Uterus (tissue), 7 donors: ENCODE measurements around a stretch of chr3.

- PRO-cap, 4 experiments, result peak in 3 of 4 experiments; most common plus-strand start chr3:12964484 (in 3)
- RAMPAGE, long total RNA, 2 experiments, result no peak in any of the 2 experiments
- RRBS, result no CpG with 5 or more reads among the region's 8 CpGs
Observed at GRCh38 chr3:12964124-12965125, 108.8 kb downstream of the IQSEC1 start.

- PRO-cap, 4 experiments, result no peak in any of the 4 experiments
- RAMPAGE, long total RNA, 2 experiments, result no peak in any of the 2 experiments
- RRBS, result no CpG with 5 or more reads among the region's 9 CpGs
Observed at GRCh38 chr3:12982569-12983322, 90.5 kb downstream of the IQSEC1 start.

DNA sequence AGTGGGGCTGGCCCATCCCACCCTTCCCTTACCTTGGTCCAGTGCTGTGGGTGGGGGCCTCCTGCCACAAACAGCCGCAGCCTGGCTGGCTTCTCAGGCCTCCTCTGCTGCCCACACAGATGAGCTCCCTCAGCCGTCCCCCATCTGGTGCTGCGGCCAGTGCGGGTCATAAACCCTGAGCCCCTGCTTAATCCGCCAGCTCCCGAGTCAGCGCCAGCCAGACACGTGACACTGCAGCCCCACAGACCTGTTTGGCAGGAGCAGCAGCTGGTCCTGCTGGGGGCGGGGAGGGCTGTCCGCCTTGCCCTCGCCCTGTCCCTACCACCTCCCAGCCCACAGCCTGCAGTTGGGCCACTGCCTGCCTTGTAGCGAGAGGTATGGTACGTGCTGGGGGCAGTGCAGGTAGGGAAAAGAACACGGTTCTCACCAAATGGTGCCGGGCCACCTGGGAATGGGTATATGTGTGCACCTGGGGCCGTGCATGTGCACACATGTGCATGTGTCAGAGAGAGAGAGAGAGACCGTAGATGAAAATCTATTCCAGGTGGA lies 86.2 kb downstream of the IQSEC1 start:
- PRO-cap, 4 experiments, result no peak in any of the 4 experiments
- RAMPAGE, long total RNA, 2 experiments, result no peak in any of the 2 experiments
- RRBS, result no CpG with 5 or more reads among the region's 17 CpGs

DNA sequence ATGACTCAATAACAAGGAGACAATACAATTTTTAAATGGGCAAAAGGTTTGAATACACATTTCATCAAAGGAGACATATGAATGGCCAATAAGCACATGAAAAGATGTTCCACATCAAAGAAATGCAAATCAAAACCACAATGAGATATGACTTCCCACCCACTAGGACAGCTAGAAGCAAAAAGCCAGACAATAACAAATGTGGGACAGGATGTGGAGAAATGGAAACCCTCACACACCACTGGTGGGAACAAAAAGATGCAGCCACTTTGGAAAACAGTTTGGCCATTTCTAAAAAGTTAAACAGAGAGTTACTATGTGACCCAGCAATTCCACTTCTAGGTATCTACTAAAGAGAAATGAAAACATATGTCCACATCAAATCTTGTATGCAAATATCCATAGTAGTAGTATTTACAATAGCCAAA lies 70.6 kb downstream of the IQSEC1 start:
- PRO-cap, 4 experiments, result no peak in any of the 4 experiments
- RAMPAGE, long total RNA, 2 experiments, result no peak in any of the 2 experiments

DNA sequence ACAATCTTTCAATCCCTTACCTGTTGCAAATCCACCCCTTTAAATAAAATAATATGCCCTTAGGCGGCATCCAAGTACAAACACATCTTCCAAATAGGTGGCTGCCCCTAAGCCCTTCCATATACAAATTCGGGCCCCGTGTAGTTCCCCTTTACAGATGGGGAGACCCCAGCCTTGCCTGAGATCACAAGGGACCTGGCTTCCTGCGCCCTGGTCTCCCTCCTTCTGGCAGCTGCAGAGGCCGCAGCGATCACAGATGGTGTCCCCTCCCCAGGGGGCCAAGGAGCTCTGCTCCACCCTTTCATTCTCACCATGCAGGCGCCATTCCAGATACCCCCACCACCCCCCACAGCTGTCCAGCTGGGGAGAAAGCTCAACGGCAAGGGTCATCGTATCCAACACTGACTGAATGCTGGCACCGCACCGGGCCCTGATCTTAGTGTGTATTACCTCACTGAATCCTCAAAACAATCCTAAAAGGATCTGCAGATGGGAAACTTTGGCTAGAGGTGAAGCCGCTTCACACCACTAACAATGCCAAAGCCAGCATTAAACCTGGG lies 52.1 kb downstream of the IQSEC1 start:
- PRO-cap, 4 experiments, result peak in 1 of 4 experiments; most common plus-strand start position 246 of the sequence (in 1); most common minus-strand start position 227 of the sequence (in 1)
- RAMPAGE, long total RNA, 2 experiments, result no peak in any of the 2 experiments
- RRBS, result no CpG with 5 or more reads among the region's 12 CpGs

DNA sequence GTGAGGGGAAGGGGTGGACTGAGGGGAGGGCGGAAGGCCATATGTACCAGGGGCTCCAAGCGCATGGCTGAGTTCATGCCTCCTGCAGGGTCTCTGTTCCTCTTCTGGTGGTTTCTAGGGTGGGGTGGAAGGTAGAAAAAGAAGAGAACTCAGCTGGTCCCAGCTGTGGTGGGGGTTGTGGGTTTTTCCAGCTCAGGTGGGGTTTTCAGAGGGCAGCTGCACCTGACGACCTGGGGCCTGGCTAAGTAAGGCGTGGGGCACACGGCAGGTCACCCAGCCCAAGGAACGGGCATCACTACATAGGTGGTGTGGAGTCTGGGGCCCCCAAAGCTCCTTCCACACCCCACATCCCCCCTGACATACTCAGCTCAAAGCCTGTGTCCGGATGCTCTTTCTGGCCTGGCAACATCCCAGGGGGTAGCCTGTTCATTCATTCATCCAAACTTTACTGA lies 10.8 kb upstream of the IQSEC1 start:
- PRO-cap, 4 experiments, result no peak in any of the 4 experiments
- RAMPAGE, long total RNA, 2 experiments, result no peak in any of the 2 experiments
- RRBS, result no CpG with 5 or more reads among the region's 7 CpGs

DNA sequence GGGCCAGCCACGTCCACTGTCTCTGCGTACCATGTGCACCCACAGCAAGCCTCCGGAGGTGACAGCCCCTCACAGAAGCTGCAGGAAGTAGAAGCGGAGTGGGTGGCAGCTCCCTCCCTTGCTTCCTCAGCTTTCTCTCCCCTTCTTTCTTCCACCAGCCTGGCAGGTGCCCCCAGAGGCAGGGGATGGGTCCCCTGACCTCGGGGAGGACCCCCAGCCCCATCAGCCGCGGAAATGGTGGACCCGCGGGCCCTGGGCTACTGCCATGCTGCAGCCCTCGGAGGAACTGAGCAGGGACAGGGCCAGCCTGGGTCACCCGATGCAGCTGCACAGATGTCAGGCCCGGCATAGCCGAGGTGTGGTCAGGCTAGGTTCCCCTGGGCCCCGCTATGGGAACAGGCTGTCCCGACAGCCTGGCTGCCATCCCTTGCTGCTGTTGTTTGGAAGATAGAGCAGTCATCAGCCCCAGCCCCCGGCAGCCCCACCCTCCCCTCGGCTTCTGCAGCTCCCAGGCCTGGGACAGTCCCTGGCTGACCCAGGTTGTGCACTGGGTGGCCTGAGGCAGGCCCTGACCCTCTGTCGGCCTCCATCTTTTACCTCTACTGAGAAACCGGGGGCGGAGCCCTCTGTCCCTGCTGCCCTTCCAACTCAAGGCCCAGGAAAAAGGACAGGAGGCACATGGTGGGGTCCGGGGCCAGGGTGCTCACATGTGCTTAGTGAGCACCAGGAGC lies 31.7 kb upstream of the FBLN2 start:
- PRO-cap, 4 experiments, result no peak in any of the 4 experiments
- RAMPAGE, long total RNA, 2 experiments, result no peak in any of the 2 experiments
- RRBS, result 90% methylated on average over 4 of the region's 21 CpGs

DNA sequence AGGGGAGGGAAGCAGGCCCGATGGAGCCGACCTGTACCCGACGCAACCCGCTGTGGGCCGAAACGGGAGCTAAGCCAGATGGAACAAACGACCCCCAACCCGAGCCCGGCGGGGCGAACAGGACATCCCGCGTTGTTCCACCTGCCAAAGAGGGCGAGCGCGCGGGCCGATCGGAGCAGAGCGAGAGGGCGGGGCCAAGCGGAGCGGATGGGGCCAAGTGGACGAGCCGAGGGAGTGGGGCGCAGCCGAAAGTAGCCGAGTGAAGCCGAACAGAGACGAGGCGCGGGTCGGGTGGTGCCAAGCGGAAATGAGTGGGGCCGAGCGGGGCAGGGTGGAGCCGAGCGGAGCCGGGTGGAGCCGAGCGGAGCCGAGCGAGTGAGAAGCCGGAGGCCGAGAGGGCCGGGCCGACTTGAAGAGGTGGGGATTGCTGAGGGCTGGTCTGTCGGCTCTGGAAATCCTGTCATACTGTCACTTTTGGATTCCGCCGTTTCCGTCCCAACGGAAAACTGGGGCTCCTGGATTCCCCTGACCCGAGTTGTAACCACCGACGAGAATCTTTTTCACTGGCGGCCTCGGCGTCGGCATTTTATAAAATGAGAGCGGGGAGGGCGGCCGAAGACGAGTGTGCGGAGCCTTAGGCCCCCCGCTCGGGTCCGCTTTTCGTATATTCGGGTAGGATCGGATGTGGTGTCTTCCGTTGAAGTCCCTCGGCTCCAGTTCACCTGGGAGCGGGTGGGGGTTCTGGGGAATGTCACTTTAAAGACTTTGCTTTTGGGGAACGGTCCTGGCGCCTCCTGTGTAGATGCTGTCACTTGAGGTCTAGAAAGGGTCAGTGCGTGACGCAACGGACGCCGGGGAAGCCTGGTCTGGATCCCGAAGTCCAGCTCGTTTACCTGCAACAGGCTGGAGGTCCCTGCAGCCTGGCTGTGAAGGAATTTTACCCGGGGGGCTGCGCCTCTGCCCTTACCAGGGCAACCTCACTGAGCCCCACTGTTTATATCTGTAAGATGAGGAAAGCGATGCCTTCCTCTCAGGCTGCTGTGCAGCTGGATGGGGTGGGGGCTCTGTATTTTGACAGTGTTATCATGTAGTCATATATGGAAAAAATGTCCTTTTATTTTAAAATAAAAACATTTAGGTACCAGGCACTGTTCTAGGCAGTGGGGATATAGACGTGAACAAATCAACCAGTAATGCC lies 15.7 kb upstream of the WNT7A start:
- PRO-cap, 4 experiments, result peak in 4 of 4 experiments; most common plus-strand start position 407 of the sequence (in 2); most common minus-strand start position 152 of the sequence (in 1)
- RAMPAGE, long total RNA, 2 experiments, result no peak in any of the 2 experiments
- RRBS, result 3% methylated on average over 4 of the region's 87 CpGs

GRCh38 chr3:14131313-14131852 lies 6.5 kb downstream of the TMEM43 start:
- PRO-cap, 4 experiments, result no peak in any of the 4 experiments
- RAMPAGE, long total RNA, 2 experiments, result start-site peak on the plus strand in 1 of 2 experiments, at chr3:14131576-14131601 at its widest, 22 reads per replicate
- RRBS, result no CpG with 5 or more reads among the region's 6 CpGs

DNA sequence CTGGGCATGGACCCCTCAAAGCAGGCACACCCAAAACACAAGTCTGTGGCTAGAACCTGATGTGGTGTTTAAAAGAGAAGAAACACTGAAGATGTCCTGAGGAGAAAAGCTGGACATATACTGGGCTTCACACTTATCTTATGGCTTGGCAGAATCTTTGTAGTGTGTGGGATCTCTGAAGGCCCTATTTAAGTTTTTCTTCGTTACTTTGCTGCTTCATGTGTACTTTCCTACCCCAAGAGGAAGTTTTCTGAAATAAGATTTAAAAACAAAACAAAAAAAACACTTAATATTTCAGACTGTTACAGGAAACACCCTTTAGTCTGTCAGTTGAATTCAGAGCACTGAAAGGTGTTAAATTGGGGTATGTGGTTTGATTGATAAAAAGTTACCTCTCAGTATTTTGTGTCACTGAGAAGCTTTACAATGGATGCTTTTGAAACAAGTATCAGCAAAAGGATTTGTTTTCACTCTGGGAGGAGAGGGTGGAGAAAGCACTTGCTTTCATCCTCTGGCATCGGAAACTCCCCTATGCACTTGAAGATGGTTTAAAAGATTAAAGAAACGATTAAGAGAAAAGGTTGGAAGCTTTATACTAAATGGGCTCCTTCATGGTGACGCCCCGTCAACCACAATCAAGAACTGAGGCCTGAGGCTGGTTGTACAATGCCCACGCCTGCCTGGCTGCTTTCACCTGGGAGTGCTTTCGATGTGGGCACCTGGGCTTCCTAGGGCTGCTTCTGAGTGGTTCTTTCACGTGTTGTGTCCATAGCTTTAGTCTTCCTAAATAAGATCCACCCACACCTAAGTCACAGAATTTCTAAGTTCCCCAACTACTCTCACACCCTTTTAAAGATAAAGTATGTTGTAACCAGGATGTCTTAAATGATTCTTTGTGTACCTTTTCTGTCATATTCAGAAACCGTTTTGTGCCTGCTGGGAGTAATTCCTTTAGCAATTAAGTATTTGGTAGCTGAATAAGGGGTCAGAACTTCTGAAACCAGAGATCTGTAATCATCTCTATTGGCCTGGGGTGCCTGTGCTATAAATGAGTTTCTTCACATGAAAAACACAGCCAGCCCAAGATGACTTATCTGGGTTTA lies 17.8 kb downstream of the TMEM43 start:
- PRO-cap, 4 experiments, result no peak in any of the 4 experiments
- RAMPAGE, long total RNA, 2 experiments, result no peak in any of the 2 experiments
- RRBS, result no CpG with 5 or more reads among the region's 9 CpGs

DNA sequence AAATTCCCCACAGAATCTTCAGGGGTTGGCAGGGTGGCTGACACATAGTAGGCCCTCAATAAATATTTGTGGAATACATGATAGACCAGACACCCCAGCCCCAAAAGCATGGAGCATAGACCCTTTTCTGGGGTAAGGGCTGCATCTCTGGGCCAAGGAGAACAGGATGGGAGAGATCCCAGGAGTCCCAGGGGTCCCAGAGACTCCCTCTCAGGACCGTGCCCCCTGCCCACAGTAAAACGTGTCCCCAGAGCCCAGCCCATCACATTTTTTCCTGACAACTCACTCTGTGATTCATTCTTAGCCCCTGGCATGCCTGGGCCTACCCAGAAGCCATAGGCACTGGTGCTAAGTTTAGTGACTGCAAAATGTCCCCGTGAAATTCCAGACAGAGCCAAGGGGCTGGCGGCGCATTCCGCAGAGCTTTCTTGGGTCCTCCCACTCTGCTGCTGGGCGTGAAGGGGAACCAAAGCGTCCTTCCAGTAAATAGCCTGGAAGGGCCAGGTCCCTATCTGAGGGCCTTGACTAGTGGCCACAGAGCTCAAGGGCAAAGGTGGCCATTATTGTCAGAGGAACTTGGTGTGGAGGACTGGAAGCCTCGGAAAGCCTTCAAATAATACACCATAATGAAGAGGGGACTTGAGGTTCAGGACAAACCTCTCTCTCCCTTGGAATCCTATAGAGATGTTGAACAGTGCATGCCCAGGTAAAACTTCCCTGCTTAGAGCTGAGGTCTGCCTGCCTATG lies 77.8 kb upstream of the SLC6A6 start:
- PRO-cap, 4 experiments, result no peak in any of the 4 experiments
- RAMPAGE, long total RNA, 2 experiments, result no peak in any of the 2 experiments
- RRBS, result no CpG with 5 or more reads among the region's 9 CpGs

DNA sequence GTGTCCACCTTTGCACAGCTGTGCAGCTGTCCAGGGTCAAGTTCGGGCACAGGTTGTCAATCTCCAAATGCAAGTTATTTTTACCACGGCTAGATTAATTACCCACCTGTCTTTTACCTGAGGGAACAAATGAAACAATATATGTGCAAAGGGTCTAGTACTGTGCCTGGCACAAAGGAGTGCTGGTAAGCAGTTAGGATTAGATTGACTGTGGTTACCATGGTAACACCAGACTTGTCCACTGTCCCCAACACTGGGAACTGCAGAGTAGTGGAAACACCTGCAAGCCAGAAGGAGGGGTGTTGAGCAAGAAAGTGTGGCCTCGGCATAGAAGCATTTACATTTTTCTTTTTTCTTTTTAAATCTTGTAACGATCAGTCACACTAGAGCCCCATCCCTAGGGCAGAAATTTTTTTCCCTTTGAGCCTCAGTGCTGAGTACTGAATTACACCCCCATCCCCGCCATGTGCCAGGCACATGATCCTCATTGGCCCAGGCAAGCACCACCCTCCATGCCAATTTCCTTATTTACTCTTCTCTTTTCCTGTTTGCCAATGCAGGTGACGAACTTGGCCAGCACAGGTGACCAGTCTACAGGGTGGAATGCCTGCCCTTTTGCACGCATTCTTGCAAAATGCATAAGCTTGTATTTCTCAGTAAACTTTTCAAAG lies 66.2 kb upstream of the SLC6A6 start:
- PRO-cap, 4 experiments, result peak in 2 of 4 experiments; most common plus-strand start position 589 of the sequence (in 2); most common minus-strand start position 468 of the sequence (in 1)
- RAMPAGE, long total RNA, 2 experiments, result no peak in any of the 2 experiments
- RRBS, result no CpG with 5 or more reads among the region's 7 CpGs

- PRO-cap, 4 experiments, result no peak in any of the 4 experiments
- RAMPAGE, long total RNA, 2 experiments, result no peak in any of the 2 experiments
- RRBS, result 0% methylated on average over 1 of the region's 9 CpGs
Observed at GRCh38 chr3:14403940-14404609, 1.7 kb downstream of the SLC6A6 start.

DNA sequence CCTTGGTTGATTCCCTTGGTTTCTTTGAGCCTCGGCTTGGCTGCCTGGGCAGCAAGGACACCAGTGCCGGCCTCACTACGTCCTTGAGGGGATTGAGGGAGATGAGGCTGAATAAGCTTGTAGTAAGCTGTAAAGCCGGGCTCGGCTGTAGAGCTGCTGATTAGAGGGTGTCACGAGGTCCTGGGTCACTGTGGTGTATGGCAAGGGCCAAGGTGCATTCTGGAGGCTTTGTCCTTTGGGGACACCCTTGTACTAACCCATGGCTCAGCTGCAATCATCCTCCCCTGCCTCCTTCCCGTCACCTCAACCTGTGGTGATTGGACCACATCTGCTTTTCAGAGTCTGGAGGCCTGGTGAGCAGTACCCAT lies 2.2 kb downstream of the SLC6A6 start:
- PRO-cap, 4 experiments, result no peak in any of the 4 experiments
- RAMPAGE, long total RNA, 2 experiments, result no peak in any of the 2 experiments
- RRBS, result 0% methylated on average over 1 of the region's 7 CpGs

DNA sequence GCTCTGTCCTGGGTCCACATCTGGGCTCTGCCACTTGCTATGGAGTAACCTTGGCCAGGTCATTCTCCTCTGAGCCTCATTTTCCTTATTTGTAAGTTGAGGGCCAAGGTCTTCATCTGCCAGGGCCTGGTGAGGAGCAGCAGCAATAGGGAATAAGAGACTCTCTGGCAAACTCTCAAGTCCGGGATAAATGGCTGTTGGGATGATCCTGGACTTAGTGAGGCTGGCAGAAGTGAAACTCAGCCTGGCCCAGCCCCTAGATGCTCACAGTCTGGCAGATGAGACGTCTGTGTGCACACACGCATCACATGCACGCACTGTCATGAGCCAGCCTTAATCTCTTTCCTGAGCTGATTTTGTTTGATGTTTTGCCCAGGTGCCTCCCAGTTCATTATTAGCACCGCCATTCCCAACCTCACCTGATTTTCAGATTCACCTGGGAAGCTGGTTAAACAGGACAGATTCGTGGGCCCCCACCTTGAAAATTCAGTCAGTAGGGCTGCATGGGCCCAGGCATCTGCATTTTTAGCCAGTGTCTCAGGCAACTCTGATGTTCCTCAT lies 26.9 kb downstream of the SLC6A6 start:
- PRO-cap, 4 experiments, result no peak in any of the 4 experiments
- RAMPAGE, long total RNA, 2 experiments, result no peak in any of the 2 experiments
- RRBS, result no CpG with 5 or more reads among the region's 6 CpGs

- PRO-cap, 4 experiments, result no peak in any of the 4 experiments
- RAMPAGE, long total RNA, 2 experiments, result no peak in any of the 2 experiments
- RRBS, result no CpG with 5 or more reads among the region's 9 CpGs
Observed at GRCh38 chr3:14460559-14461150, 58.2 kb downstream of the SLC6A6 start.

DNA sequence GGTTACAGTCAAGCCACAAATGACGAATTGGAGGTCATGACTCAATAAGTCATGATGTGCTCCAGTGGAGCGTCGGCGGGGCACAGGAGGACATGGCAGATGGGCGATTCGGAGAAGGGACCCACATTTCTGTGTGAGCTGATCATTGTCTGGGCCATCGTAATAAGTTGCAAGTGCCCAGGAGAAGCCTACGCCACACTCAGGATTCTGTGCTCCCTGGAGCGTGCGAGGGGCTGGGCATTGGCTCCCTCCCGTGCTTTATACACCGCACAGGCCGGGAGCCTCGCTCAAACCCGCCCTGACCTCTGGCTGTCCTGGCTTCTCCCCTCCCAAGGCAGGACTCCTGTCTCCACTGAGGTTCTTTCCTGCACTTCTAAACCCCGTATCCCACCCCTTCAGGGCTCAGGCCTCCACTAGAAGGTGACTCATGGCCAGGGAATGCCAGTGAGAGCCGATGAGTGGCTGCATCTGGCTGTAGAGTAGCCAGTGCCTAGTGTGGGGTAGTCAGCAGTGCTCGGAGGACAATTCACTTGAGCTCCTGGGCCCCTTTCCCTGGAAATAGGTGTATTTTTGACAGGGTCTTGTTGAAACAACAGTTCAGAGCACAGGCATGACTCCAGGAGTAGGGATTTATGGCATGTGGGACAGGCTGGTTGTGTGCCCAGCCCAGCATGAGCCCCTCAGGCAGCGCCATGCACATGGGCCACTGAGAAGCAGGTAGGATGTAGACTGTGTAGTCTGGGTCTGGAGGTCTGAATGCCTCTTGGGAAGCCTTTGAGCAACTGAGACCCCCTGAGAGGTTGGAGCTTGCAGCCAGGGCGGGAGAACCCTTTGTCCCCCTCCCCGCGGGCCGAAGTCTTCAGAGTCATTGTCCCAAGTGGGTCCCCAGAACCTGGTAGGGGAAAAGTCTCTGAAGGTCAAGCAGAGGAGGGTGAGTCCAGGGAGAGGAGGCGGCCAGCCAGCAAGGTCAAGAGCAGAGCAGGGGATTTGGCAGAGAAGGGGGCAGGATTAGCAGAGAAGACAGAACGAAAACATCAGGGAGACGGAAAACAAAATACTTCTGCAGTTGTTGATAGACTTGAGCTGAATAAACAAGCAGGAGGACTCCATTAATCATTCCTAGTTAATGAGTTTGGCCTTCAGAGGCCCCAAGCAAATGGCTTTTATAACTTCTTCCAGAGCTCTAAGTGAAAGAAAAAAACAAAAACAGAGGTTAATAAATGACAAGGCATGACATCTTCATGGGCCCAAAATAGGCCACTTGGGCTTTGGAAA lies 67.1 kb downstream of the GRIP2 start:
- PRO-cap, 4 experiments, result peak in 2 of 4 experiments; most common plus-strand start position 486 of the sequence (in 2); most common minus-strand start position 351 of the sequence (in 1)
- RAMPAGE, long total RNA, 2 experiments, result no peak in any of the 2 experiments
- RRBS, result no CpG with 5 or more reads among the region's 26 CpGs

DNA sequence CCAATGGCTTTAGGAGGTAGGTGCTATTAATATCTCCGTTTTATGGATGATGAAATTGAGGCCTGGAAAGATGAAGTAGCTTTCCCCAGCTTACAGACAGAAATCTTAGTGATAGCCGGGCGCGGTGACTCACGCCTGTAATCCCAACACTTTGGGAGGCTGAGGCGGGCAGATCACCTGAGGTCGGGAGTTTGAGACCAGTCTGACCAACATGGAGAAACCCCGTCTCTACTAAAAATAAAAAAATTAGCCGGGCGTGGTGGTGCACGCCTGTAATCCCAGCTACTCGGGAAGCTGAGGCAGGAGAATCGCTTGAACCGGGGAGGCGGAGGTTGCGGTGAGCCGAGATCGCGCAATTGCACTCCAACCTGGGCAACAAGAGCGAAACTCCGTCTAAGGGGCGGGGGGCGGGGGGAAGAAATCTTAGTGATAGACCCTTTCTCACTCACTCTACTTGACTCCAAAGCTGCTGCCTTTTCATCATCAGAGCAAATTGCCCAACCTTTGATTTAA lies 1.0 kb downstream of the CCDC174 start:
- PRO-cap, 4 experiments, result no peak in any of the 4 experiments
- RAMPAGE, long total RNA, 2 experiments, result no peak in any of the 2 experiments
- RRBS, result no CpG with 5 or more reads among the region's 23 CpGs

DNA sequence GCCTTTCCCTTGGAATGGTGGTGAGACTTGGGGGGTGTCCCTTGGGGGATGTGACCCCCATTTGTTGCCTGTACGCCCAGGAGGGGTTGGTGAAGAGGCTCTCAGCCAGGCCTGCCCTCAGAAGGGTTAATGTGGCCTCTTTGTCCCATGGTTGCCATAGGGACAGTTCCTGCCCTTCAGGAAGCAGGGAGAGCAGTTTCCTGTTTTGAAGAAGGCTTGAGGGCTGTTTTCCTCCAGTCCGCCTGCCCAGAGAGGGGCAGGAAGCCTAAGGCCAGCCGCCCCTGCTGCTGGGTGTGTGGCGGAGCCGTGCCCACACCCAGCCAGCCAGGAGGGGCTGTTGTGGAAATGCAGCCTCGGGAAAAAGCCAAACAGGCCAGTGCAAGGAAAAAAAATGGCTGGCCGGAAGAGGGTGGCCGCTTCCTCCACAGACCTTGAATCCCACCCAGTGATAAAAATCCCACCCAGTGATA lies 14.5 kb upstream of the FGD5 start:
- PRO-cap, 4 experiments, result peak in 1 of 4 experiments; most common plus-strand start position 236 of the sequence (in 1)
- RAMPAGE, long total RNA, 2 experiments, result no peak in any of the 2 experiments
- RRBS, result no CpG with 5 or more reads among the region's 8 CpGs

DNA sequence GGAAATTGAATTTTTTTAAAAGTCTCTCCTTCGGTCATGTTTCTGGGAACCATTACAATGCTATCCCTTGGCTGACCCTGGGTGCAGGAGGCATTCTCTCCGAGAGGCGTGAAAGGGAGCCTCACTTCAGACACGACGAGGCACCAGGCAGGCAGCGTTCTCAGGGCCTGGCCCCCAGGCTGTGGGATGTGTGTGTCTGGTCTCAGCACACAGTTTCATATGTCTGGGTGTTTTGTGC lies 33.9 kb downstream of the FGD5 start:
- PRO-cap, 4 experiments, result peak in 1 of 4 experiments; most common plus-strand start position 124 of the sequence (in 1)
- RAMPAGE, long total RNA, 2 experiments, result no peak in any of the 2 experiments
- RRBS, result no CpG with 5 or more reads among the region's 6 CpGs